ENCODE results near the gene C10orf67.

- PRO-cap: no peak
Observed at GRCh38 chr10:20895674-20896119, 1.4 kb downstream of the NEBL start.

DNA sequence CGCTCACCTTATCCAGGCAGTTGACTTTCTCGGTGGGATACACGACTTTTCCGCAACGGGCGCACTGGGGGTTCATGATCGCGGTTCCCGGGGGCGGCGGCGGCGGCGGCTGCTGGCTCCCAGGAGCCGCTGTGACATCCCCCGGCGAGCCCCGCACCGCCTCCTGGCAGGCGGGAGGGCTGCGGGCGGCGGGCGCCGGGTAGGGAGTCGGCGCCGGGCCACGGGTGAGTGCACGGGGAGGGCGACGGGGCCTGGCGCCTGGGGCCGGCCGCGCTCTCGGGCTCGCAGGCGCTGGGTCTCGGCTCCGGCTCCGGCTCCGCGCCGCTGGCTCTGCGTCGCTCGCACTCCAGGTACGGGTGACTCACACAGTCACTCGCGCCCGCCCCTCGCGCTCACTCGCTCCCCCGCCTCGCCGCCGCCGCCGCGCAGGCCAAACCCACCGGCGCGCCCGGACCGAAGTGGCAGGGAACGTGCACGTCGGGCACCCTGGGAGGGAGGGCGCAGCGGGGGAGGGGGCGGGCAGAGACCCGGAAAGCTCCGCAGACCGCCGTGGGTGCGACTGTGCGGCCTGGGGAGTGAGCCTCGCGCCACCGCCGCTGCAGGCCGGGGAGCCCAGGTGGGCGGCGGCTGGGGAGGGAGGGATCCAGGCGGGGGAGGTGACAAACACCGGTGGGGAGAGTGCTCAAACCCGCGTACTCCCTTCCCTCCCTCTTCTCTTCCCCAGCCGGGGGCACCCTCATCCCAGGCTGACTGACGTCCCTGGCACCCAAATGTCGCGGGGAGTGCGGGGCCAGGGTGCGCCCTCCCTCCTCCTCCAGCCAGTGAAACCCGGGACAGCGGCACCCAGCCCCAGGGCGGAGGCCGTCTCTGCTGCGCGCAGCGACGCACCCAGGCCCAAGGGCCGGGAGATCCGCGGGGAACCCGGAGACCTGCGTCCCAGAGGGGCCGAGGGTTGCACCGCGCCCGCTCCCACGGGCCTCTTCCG is 276.9 kb upstream of the NEBL start:
- PRO-cap: bidirectional peak, plus-strand start at position 821 of the sequence, minus-strand start at position 334 of the sequence

- PRO-cap: no peak
Observed at GRCh38 chr10:21372732-21373410, 152.6 kb downstream of the SKIDA1 start.

DNA sequence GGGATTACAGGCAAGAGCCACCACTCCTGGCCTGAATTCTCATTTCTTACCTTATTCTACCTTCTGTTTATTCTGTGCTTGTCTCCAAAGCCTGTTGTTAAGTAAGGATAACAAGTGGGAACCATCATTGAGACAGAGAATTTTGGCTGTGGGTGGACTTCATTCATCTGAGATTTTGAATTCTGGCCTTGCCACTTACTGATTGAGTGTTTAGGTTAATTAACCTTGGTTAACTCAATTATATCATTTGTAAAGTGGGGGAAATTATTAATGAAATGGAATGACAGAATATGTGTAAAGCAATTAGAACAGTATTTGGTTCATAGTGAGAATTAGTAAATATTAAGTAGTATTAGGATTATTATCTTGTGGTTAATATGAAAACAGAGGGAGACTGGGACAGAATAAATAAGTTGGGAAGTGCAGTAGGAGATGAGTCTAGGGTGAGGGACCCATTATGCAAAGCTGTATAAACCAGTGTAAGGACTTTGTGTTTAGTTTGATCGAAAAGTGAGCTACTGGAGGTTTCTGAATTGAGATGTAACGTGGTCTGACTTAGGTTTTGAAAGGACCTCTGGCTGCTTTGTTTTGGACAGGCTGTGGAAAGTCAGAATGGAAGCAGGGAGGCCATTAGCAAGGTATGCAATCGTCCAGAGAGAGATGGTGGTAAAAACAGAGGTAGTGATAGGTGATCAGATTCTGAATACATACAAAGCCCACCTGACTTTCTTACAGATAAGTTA is 118.3 kb downstream of the MLLT10 start:
- PRO-cap: no peak

- PRO-cap: no peak
Observed at GRCh38 chr10:21736641-21737802, 203.0 kb downstream of the MLLT10 start.

- PRO-cap: no peak
Observed at GRCh38 chr10:21746849-21747889, 213.1 kb downstream of the MLLT10 start.

DNA sequence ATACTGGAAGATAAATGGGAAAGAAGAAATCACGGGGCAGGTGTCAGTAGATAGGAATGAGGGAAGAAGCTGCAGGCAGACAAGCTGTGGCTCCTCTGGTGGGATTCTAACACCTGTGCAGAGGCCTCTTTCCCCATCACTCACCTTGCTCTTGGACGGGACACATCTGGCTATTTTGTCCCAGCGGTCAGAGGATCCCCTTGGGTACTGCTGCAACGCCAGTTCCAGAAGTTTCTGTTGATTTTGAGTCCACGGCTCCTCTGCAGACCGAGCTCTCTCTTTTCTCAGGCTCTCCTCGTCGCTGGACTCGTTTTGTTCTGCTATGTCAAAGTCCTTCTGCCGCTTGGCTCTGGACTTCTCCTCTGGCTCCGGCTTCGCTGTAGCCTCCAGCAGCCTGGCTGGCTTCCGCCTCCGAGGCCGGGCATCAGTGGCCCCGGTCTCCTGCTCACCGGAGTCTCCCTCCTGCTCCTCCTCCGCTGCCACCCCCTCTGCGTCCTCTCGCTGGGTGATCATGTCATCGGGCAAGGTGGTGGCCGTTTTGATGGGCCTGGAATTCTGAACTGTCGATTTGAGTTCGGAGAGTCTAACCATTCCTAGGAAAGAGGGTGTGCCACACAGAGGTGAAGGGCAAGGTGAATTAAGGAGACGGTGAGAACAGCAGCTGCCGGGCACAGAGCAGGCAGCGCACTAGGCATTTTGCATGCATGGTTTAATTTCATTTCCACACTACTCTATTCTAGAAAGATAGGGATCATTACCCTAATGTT is 225.2 kb downstream of the MLLT10 start:
- PRO-cap: no peak

DNA sequence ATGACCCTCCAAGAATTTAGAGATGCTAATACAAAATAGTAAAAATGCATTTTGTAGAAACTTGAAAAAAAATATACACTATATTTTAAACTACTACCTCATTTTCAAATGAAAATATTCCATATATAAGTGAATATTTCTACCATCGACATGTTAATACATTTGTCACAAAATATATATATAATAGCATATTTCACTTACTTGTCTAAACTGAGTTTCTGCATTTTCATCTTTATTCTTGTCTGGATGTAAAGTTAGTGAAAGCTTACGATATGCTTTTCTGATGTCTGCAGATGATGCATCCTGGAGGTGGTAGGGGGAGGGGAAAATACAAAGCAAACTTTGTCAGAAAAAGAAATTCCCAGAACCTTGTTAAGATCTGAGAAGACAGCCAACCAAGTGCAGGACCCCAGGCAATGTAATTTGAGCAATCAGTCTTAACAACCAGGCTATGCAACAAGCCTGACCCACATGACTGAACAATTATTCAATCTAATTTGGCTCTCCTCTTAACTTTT is 74.6 kb downstream of the DNAJC1 start:
- PRO-cap: no peak

DNA sequence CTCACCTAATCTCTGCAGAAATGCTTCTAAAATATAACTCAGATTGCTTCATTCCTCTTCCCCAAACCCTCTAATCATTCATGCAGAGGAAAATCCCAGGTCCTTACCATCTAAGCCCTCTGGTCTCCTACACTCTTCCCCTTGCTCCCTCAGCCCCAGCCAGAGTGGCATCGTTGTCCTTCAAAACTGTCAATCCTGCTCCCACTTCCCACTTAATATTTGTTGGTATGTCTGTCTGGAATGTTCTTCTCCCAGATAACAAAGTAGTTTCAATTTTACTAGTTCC is 27.5 kb upstream of the DNAJC1 start:
- PRO-cap: no peak

DNA sequence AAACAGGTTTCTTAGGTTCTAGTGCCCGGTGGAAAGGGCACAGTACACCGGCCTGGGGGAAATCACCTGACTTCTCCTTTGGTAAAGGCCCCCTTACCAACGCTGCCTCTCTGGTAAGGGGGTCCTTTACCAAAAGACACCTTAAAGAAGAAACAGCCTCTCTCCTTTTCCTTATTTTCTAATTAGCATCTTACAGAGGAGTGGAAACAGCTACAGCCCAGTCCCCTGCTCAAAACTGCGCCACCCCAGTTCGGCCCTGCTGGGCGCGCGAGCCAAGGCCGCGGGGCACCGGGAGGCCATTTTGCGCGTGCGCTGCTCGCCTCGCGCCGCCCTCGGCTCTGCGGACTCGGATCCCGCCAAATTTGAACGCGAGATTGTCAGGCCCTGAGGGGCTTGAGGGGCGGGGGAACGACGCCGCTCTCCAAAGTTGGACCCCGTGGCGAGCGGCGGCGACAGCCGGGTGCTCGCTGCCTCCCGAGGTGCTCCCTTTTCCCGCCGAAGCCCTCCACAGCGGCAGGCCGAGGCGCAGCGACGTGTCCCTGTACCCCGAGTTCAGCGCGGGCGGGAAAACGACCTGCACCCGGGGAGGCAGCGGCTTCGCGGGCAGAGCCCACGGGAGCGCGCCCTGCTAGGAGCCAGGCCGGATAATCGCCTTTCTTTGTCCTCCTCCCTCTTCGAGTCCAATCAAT is 11.0 kb upstream of the SPAG6 start:
- PRO-cap: no peak

DNA sequence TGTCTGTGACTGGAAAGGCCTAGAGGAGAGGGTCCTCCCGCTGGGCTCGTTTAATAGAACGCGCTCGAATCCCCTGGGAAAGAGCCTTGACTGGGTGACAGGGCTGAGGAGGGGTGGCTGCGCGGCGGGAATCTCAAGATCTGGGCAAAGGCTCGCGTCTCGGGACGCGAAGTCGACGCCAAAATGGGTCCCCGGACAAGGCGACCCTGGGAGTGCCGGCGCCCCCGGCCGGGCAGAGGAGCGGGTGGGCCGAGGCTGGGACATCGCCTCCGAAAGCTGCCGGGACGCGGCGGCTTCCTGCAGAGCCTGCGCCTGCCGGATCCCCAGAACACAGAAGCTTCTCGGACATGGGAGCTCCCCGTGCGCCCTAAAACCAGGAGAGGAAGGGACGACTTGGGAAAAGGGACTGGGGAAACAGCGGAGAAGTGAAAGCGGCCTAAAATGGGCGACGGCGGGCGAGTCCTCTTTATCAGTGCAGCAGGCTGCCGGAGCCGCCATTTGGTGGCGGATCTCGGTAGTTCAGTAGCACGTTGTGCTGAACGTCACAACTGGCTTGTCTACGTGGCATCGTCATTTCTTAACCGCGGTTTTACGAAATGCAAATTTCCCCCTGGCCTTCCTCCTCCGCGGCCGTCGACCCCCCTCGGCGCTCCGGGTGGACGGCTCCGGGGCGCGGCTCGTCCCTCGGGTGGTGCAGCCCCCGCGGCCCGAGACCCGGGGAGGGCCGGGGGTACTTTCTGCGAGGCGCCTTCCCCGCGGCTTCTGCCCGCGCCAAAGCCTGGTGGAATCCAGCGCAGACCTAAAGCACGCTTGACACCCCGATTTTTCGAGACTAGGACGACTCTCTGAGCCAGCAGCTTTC is 10.1 kb upstream of the SPAG6 start:
- PRO-cap: no peak

- PRO-cap: no peak
Observed at GRCh38 chr10:22609563-22610377, 104.6 kb downstream of the PIP4K2A start.

- PRO-cap: no peak
Observed at GRCh38 chr10:23023684-23024098, 71.7 kb upstream of the MSRB2 start.

DNA sequence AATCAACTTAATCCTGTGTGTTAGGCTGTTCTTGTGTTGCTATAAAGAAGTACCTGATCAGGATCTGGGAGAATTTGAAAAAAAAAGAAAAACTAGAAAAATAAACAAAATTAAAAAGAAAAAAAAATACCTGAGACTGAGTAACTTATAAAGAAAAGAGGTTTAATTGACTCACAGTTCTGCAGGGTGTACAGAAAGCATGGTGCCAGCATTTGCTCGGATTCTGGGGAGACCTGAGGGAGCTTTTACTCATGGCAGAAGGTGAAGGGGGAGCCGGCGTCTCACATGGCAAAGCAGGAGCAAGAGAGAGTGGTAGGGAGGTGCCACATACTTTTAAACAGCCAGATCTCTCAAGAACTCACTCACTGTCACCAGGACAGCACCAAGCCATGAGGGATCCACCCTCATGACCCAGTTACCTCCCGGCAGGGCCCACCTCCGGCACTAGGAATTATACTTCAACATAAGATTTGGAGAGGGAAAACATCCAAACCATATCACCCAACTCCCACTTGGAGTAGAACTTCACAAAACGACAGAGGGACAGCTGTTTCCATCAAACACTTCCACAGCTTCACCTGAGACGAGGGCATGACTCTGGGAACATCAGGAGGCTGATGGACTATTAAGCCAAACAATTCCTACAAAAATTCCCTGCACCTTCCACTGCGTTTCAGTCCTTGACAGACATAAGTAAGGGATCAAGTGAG is 25.8 kb downstream of the MSRB2 start:
- PRO-cap: no peak

DNA sequence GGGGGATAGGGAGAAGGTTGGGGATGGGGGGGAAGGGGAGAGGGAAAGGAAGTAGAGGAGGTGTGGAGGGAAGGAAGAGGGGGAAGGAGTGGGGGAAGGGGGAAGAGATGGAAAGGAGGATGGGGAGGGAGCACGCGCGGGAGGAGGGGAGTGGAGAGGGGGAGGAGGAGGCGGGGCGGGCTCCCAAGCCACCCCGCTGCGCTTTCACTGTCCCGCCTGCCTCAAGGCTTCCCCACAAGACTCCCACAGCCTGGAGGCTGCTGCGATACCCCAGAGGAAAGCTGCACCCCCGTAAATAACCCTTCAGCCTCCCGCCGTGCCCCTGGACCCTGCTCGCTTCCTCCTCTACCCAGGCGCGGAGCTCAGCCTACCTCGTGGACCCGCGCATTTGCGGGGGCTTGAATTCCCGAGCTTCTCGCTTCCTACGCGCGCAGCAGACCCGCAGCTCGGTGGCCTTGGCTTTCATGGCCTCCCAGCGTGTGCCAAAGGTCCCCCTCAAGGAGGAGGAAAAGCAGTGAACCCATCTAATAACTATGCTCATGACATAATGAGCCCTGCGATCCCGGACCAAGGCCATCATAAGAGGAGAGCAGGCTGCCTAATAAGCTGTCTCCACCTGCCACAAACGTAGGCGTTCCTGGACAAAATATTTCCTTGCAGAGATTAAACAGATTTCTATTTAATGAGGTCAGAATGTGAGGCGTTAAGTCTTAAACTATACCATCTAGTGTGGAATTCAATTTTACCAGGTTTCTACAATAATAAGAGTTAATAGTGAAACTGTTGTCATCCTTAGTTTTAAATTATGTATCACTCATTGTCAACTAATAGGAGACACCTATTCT is at the start of gene C10orf67:
Gene C10orf67 (minus strand): TSS at position 600 of the 845 bp plus-strand sequence.
- PRO-cap: no peak

- PRO-cap: no peak
Observed at GRCh38 chr10:23367757-23368801, 23.5 kb upstream of the C10orf67 start.

- PRO-cap: no peak
Observed at GRCh38 chr10:23369942-23370628, 25.5 kb upstream of the C10orf67 start.

DNA sequence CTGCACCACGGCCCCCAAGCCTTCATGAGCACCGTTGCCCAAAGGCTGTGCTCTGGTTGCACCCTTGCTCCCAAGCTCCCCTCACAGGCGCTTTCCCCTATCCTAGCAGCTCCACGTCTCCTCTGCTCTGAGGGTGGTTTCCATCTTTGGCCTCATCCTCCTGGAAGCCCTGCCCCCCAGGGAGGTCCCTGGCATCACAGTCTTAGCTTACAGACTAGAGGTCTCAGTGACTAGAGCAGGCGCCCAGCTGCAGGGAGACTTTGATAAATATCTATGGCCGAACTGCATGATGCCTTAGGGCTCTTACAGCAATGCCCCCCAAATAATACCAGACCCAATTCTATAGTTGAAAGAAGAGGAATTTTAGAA is 6.4 kb upstream of the KIAA1217 start:
- PRO-cap: no peak

DNA sequence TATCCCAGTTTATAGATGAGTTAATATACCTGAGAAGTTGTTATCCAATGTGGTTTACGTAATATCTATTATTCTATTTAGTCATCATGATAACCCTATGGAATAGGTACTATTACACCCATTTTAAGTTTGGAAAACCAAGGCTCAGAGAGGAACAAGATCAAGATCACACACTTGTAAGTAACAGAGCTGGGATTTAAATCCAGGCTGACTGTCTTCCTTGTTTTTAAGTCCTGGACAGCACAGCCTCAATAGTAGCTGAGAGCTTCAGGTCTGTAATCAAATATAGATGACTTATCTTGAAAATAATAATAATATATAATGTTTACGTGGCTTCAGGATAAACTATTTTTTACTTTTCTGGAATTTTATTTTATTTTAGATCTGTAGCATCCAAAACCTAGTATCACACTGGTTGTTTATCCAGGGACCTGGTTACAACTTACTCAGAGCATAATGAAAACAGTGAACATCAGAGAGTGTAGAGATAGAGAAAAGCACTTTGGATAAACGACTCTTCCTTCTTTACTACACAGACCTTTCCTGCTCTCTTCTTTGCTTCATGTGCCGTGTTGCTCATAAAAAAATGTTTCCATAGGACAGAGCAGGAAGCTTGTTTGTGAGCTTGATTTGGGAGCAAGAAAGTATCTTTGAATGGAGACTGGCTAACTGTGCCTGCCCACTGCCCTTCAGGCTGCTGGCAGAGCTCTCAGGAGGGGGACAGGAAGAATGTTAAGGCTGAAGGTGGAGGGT is 241.9 kb downstream of the KIAA1217 start:
- PRO-cap: no peak

GRCh38 chr10:24451369-24451786 is 242.4 kb downstream of the KIAA1217 start:
- PRO-cap: no peak